ENCODE measurements around the gene CLDN14.

DNA sequence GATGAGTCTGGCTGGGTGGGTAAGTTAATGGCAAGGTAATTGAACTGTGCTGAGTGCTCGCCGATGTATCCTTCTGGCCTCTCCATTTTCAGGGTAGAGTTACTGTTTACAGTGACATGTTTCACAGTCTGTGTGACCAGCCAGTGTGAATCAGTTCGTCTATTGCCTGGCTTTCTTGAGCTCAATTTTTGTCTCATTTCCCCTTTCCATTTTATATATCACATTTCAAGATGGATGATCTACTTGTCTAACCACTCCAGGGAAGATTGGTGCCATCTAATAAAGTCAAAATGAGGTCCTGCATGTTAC is 44.1 kb downstream of the ITSN1 start:
- PRO-cap = no peak

DNA sequence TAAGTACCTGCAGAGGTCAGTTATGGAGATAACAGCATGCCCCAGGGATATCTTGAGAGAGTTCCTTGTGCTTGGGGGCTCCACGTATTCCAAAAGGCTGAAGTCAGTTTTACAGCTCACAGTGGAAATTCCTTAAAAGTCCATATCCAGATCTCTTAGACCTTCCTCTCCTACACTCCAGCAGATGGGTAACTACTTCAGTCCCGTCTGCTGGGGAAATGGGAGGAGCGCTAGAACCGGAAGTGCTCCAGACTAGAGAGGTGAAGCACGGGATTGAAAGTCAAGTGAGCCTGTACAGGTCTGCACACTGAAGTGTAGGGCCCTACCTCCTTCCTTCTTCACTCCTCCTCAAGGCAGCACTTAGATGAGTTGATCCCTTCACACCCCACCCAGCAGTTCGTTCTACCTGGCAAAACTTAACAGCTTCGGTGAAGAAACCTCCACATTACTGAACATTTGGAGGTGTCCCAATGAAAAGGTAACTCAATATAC is 73.8 kb downstream of the ITSN1 start:
- PRO-cap = no peak

DNA sequence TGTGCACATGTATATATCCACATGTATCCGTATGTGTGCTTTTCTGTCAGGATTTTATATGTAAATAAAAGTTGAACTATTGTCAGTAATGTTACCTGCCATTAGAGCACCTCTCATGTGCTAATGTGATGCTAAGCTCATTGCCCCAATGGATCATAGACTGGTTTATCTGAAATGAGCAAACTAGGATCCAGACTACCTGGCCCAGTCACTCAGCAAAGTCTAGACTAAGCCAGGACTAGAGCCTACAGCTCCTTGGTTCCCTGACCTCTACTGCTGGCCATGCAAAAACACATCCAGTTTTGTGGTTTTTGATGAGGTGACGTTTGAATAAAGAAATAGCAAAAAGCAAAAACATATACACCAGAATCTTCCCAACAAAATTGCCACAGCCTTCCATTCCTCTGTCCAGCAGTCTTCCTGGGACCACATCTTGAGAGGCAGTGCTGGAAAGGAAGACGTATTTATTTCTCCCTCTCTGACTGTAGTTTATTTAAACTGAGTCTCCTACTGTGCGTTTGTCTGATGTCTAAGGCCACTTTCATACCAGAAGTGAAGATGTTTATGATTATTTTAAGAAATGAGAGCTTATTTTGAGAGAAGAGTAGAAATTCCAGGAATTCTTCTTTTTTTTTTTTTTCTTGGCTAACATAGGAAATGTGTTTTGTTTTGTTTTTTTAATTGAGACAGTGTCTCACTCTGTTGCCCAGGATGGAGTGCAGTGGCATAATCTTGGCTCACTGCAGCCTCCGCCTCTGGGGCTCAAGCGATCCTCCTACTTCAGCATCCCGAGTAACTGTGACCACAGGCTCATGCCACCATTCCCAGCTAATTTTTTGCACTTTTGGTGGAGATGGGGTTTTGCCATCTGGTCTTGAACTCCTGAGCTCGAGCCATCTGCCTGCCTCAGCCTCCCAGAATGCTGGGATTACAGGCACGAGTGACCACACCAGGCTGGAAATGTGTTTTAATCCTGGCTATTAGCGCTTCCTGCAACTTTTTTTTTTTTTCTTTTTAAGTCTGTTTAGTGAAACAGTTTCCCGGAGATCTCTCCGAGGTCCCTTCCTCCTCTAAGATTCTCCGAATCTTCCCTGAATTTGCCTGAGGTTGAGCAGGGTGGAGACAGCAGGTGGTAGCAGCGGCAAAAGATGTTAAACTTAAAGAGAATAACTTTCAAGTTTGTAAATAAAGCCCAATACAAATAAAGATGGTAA is 118.5 kb downstream of the ITSN1 start:
- PRO-cap = no peak

GRCh38 chr21:33761625-33762122 is 119.4 kb downstream of the ITSN1 start:
- PRO-cap = no peak

- PRO-cap = no peak
Measured at GRCh38 chr21:33781266-33781679, 134.3 kb downstream of the ATP5PO start.

DNA sequence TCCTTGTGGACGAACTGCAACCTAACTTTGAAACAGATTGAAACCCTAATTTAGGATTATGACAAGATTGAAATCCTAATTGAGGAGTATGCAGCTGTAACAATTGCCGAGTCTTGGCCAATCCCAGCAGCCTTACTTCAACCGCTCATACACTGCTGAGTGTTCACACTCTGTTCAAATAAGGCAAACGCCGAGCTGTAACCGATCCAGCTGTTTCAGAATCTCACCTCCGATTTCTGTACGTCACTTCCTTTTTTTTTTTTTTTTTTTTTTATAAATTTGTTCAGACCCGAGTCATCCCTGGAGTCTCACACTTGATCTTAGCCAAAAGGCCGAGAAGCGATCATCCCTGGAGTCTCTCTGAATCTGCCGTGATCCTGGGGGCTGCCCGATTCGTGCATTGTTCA is 22.3 kb upstream of the ATP5PO start:
- PRO-cap = bidirectional peak, plus-strand start at position 324 of the sequence, minus-strand start at position 185 of the sequence

DNA sequence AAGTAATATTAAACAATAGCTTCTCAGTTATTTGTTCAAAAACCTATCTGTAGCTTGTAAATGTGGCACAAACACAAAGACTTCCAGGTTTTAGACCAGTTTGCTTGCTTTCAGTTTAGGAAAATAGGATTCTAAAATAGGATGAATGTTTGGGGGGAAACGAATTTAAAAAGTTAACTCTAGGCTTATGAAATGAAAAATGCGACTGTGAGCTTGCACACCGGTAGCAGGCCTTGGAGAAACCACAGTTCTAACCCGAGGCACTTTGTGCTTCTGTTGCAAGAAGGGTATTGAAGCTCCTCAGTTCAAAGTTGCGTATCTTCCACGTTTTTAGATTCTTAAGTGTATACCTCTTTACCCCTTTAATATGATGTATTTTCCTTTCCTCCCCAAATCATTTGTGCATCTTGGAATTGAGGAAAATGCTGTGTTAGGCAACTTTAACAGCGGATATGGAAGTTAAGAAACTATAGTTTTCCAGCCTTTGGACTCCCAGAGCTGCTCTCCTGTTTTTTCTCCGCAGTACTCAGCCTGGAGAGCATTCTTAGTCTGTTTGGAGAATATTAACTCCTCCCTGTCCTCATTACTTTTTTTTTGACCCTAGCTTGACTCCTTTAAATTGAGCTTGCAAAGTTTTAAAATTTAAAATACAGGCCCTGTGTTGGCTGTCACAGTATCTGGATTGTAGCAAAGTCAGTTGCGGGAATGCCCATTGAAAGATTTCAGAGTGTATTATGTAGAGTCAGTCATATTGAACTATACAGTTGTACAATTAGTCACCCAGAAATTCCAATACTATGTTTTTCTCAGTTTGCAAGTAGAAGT is 2.5 kb downstream of the MRPS6 start:
- PRO-cap = no peak

DNA sequence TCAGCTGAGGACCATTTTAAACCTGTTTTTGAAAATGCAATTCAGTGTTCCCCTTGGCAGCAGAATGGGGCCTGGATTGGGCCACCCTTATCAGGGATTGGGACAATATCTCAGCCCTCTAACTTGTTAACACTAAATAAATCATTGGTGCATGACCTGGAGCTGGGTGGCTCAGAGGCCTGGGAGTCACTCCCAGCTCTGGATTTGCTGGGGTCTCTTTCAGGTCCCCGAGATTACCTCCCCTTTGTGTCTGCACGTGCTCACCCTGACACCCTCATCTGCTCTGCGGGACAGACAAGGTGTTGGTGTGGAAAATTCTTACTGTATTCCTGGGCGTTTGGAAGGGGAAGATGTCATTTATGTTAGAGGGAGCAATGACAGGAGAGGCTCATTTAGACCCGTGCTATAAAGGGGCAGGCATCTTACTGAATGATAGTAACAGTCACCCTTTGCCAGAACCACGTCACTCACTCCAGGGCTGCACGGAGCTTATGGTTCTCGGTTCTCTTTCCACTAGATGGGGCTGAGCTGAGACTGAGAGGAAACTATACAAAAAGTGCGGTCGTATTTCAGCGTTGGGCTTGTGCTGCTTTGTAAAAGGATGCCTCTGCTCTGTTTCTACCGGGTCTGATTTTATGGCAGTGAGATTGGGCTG is 55.5 kb downstream of the MRPS6 start:
- PRO-cap = no peak

GRCh38 chr21:34521463-34522005 is 9.5 kb upstream of the KCNE1 start:
- PRO-cap = no peak

DNA sequence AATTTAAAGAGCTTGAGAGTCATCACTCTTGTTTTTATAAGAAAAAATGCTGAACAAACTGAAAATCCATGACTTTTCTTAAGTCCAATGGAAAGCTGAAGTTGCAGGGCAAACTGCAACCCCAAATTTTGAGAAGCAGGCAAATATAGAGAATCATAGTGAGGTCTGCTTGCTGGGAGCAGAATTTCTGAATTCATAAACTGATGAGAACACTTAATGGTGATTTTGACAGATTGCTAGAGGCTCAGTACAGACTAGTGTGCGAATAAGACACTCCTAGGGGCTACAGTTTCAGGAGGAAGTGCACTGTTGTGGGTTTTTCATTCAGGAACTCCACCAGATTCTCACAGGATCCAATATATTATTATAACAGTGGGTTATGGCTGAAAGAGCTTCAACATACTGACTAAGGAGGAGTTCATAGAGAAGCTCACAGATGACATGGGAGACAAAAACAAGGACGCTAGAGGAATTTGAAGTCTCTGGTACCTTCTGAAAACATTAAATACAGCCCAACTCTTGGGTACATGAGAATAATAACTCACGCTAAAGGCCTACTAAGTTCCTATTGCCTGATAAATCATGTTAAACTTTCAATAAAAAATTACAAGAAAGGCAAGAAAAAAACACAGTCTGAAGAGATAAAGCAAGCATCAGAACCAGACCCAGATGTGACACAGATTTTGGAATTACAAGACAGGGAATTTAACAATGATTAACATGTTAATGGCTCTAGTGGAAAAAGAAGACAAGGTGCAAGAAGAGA is 135.3 kb downstream of the CLIC6 start:
- PRO-cap = no peak

DNA sequence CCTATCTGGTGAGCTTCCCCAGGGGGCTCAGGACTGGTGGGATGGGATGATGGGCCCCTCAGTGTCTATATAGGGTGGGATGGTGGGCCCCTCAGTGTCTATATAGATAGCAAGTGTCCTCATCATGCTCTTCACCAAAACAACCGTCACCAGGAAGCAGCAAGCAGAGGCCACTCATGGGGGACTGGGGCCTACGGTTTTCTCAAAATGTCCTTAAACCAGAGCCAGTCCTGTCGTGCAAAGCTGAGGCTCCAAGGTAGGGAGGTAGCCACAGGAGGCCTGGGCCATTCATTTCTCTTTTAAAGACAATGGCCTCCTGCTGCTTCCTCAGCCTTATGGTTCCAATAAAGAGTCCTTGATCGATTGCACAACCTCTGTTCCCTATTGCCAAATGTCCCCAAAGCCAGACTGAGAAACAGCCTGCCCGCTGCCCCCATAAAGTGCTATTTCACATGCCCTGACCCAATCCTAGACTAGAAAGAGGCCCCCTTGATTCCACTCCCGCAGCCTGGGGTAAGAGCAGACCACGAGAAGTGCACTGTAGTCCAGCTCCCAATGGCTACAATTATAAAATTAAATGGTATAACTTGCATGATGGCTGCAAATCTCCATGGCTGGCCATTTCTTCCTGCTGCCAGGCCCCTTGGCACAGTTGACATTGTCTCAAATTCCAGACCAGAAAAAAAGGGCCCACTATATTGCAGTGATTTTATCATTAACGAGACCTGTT is 166.7 kb downstream of the CLIC6 start:
- PRO-cap = no peak

DNA sequence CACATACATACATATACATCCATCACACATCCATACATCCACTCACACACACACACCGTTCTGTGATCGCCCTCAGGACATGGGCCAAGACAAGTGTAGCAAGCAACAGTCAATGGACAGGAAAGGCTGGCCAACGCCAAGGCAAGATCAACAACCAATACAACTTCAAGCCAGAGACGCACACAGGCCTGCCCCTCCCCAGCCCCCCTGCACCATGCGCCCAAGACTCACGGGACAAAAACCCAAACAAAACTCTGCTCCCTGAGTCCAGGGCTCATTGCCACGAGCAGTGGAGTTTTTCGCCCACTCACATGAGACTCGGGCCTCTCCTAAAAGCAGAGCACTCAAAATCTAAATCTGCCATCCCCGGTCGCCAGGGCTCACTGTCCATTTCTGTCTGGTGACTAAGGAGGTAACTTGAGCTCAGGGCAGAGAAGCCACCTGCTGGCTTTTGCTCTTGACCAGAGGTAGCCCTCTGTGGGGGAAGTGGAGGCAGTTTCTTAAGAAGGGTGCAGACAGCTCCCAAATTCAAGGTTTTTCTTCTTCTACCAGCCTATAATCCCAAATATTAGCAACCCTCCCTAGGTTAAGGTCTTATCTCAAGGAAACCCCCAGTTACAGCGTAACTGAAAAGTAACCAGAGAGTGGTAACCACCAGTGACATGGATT is 174.8 kb downstream of the CLIC6 start:
- PRO-cap = no peak

- PRO-cap = no peak
Measured at GRCh38 chr21:34844147-34844530, 175.3 kb downstream of the CLIC6 start.

DNA sequence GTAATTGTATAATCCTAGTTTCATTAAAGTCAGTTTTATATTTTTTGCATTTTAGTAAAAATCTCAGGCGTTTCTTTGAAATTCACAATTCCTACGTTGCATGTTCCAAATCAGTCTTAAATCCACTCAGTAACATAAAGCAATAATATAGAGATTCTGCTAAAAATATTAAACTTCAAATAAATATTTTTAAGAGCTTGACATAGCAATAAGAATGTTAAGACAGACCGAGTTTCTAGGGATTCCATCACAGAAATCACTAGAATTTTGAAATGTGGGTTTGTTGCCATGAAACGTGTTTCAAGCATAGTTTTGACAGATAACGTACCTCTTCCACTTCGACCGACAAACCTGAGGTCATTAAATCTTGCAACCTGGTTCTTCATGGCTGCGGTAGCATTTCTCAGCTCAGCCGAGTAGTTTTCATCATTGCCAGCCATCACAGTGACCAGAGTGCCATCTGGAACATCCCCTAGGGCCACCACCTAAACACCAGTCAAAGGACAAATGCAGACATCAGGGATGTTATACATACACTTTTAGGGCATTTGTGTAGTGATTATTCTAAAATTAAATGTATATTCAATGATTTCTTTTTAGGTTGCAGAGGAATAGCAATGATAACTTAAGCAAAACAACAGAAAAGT is 168.8 kb downstream of the RUNX1 start:
- PRO-cap = no peak

DNA sequence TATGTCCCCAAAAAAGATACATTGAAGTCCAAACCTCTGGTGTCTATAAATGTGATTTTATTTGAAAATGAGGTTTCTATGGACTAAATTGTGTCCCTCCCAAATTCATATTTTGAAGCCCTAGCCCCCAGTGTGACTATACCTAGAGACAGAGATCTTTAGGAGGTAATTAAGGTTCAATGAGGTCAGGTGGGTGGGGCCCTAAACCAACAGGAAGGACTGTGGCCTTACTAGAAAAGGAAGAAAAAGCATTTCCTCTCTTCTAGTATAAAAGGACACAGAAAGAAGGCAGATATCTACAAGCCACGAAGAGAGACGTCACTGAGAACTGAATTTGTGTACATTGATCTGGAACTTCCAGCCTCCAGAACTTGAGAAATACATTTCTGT is 123.1 kb upstream of the RUNX1 start:
- PRO-cap = no peak

- PRO-cap = no peak
Measured at GRCh38 chr21:36359884-36360409, 25.2 kb upstream of the CHAF1B start.

DNA sequence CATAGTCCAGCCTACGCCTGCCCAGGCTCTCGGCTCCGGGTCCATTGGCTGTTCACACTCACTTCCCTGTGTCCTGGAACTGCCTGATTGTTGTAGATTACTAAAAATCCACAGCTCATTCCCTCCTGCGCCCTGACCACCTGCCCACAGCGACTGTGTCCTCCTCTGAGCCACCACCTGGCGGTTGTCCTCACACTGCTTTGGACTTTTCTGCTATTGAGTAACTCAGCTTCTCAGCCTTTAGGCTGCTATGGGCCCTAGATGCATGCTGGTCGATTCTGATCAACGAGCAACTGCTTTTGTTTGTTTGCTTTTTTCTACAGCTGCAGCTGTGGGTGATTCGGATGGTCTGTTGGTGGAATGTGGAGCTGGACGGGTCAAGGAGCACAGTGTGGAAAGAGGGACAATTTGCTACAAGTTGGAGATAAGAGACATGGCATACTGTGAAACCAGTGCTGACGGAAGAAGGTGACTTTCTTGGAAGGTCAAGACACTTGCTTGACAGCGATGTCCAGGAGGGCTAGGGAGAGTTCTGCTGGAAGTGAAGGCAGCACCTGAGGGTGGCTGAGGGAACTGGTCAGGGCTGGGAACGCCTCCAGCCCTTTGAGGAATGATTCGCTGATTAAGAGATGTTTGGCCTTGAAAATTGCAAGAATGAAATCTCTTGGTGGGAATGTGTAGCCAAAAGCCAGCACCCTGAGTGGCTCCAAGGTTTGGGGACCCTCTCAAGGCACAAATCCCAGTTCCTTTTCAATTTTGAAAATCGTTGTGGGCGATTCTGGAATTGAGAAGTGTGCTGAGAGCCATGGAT is at the start of gene CLDN14:
TSS of gene CLDN14 (minus strand) at position 215 of the 811 bp plus-strand sequence.
- PRO-cap = no peak

DNA sequence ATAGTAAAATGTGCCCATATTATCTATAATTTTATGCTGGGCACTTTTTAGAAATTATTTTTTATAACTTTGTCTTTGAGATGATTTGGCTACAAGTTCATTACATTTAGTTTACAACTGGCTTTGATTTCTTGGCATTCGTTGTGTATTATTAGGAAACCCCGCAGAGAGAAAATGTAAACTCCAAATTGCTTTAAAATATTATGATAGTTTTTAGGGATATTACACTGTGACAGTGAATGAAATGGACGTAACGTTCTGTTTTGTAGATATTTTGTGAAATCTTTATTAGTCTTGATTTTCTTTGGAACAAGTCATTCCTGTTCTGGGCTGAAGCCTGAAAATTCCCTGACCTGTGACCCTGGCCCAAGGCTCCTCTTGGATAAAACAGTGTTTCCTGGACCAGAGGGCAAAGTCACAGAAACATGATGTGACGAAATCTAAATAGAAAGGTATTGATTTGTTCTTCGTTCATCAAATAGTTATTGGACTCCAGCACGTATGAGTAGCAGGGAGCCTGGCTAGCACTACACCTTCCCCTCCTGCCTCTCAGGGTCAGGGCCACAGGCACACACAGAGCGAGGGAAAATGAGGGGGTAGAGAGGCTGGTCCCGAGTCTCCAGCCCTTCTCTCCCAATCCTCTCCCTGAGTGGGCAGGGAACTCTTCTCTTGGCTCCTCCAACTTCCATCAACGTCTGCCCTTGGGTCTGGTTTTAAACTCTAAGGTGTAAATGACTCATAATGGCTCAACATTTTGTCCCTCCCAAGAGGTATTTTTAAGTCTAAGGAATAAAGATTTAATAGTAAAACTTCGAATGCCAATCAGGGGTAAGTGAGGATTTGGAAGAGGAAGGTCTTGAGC is 1.7 kb upstream of the CLDN14 start:
- PRO-cap = no peak

DNA sequence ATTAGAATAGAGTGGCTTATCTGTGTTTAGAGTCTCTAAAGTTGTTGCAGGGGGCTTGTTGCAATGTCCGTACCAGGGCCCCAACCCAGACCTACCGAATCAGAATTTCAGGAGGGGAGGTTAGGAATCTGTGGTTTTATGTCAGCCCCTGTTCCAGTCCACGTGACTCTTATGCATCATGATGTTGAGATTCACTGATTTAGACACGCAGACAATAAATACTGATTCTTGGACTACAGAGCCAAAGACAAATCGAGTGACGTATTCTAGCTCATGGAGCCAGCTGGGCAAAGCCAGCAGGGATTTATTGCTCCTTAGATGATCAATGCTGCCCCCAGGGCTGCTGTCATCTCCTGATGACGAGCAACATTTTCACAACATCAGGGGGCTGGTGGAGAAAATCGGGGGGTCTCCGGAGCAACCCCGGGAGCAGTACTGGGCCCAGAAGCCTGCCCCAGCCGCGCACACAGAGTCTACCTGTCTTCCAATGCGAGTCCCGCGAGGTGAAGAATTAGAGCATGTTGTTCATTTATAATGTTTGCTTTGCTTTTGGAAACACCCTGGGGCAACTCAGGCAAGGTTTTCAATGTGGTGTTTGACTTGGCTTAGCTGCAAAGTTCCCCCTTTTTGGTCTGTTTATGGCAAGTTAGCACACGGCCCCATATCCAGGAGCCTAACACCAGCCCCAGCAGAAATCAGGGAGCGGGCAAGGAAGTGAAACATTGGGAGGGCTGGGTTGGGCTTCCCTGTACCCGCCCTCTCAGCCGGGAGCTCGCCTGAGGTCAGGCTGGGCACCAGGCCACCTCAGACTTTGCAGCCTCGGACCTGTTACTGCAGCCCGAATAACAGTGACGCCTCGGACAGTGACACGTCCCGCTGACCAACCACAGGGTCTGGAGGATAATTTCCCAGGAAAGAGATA is 19.8 kb upstream of the CLDN14 start:
- PRO-cap = no peak

DNA sequence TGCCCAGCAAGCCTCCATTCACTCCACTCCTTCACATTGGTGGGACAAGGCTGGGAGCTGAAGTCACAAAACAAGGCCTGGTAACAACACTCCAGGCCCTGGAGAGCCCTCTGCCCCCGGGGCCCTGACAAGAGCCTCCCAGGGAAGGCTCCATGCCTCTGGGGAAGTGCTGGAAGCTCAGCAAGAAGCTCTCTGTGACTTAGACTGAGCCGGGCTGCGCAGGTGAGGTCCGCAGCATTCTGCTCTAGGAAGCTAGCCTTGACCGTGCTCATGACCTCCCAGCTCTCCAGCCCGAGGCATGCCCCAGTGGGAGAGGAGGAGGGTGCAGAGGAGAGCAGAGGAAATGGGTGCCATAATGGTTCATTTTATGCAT is 105.8 kb upstream of the SIM2 start:
- PRO-cap = no peak